Tibial artery (tissue), 1 donor: ENCODE measurements around the gene PALM.

DNA sequence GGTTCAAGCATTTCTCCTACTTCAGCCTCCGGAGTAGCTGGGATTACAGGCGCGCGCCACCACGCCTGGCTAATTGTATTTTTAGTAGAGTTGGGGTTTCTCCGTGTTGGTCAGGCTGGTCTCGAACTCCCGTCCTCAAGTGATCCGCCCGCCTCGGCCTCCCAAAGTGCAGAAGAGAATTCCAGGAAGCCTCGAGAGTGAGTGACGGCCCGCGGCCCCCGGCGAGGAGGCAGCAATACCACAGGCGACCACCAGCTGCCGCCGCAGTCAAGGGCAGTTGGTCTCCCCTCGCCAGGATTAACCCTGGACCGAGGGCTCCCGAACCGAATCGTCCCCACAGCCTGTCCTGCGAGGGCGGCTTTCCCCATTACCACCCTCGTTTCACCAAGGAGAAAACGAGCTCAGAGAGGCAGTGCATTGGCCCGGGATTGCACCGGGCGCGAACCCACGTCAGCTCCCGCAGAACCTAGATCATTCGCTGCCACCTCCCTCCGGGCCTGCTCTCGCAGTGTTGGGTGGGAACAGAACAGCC is 8.1 kb upstream of the THEG start:
- PRO-cap: no peak

DNA sequence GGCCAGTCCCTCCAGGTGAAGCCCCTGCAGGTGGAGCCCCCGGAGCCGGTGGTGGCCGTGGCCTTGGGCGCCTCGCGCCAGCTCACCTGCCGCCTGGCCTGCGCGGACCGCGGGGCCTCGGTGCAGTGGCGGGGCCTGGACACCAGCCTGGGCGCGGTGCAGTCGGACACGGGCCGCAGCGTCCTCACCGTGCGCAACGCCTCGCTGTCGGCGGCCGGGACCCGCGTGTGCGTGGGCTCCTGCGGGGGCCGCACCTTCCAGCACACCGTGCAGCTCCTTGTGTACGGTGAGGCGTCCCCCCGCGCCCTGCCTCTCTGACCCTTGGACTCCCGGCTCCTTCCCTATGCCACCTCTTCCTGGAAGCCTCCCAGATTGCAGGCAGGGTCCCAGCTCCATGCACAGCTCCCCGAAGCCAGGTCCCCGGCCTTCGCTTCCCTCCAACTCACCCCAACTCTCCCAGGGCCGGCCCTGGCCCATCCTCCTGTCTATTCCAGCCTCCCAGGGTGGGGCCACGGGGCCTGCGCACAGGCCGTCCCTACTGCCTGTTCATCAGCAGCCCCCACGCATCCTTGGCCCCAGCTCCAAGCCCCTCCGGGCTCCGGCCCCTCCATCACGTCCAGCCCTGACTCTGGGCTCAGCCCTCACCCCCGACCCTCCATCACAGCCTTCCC is 1.7 kb downstream of the MADCAM1 start:
- PRO-cap: no peak

GRCh38 chr19:530621-531647 is 626 bp upstream of the CDC34 start:
- PRO-cap: unidirectional peak, plus-strand start at chr19:531158; bidirectional peak, plus-strand start at chr19:531760, minus-strand start at chr19:531581

GRCh38 chr19:552475-552992 is 8.7 kb downstream of the GZMM start:
- PRO-cap: no peak

DNA sequence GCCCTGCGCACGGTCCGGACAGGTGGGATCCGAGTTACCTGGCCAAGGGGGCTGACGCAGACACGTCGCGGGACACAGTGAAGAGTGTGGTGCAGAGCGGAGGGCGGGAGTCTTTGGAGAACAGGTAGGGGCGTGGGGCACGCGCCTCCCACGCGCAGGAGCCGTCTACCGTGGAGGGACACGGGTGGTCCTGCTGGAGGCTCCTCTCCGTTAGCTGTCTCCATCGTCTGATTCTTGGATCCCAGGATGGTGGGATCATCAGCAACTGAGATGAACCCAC is 7.1 kb downstream of the FGF22 start:
- PRO-cap: no peak

- PRO-cap: bidirectional peak, plus-strand start at chr19:680752, minus-strand start at chr19:680377
Observed at GRCh38 chr19:680197-680691, 4.1 kb downstream of the FSTL3 start.

GRCh38 chr19:680692-681797 is 4.9 kb downstream of the FSTL3 start:
- PRO-cap: bidirectional peak, plus-strand start at chr19:680752, minus-strand start at chr19:680377

DNA sequence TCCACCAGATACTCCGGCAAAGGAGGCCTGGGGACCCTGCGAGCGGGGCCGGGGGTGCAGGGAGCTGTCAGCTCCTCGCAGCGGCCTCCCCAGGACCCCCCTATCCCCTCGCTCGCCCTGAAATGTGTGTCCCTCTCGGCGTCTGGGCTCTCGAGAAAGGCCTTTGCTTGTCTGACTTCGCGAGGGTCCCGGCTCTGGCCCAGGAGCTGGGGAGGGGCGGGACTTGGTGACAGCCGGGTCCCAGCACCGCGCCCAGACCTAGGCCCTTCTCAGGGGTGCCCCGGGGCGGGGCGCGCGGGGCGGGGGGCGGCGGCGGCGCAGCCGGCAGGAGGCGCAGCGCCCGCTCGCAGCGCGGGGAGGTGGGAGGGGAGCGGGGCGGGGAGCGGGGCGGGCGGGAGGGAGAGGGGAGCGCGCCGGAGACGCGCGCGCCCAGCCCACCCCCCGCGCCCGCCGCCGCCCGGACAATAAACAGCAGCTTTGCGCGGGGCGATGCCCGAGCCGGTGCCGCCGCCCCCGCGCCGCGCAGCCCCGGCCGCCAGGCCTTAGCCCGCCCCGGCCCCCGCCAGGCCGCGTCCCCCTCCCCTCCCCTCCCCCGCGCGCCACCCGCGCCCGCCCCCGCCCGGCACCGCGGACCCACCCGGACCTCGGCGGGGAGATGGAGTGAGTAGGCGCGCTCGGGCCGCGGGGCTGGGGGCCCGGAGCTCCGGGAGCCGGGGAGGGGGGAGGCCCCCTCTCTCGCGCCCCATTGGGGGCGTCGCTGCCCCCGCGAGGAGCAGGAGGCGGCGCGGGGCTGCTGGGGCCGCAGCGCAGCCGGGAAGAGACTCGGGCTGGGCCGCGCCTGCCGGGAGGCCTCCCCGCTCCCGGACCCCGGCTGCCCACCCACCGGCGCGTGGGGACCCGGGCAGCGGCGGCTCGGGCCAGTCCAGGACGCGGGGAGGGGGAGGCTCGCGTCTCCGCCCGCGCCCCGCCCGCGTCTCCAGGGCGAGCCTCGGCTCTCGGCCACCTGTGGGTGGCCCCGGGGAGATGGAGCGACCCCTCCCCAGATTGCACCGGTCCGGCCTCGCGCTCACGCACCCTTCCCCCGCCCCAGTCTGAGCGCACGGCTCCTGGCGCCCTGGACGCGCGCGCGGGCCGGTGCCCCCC is at the start of gene PALM:
PALM (plus strand) TSS at position 444 of the 1,143 bp plus-strand sequence.
- PRO-cap: no peak

DNA sequence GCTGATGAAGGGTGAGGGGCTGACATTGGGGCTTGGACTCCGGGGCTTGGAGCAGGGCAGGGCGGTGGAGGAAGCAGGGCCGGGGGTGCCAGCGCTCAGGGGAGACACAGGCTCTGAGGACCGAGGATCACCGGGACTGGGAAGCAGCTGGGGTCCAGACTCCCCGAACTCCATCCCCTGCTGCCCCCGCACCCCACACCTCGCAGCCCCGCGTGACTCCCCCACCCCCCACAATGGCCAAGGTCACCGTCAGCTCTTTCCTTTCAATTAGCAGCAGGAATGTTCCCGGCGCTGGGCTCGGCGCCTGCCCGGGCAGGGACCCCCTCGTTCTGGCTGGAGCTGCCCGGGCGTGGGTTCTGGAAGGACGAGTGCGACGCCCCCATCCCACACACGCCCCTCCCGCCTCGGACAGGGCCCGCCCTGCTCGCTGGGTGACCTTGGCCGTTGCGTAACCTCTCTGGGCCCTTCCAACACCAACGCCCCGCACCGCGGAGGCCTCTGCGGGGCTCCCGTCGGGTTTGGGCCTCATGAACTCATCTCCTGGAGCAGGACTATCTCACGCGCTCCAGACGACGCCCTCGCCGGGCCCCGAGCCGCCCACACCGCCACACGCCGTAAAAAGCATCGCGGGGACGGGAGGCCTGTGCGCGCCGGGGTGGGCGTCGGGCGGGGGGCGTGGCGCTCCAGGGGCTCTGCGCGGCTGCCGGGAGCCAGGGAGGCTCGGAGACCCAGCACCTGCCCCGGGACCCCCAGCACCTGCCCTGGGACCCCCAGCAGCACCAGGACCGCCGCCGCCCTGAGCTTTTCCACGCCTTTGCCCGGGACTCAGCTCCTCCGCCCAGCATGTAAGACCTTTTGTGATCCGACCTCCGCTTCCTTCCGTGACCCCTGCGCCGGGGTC is 10.3 kb downstream of the PALM start:
- PRO-cap: bidirectional peak, plus-strand start at position 568 of the sequence, minus-strand start at position 331 of the sequence

DNA sequence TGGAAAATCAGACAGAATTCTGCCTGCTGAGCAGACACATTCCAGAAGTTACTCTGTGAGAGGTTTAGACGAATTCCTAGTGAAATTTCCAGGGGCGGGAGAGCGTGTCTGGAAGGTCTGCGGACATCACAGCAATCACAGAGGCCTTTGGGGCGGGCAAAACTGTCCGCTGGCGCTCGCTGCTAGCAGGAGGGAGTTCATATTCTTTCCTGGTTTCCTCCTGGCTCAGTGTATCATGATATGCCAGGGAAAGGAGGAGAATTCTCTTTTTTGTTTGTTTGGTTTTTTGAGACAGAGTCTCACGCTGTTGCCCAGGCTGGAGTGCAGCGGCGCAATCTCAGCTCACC is 17.6 kb downstream of the MISP start:
- PRO-cap: no peak

DNA sequence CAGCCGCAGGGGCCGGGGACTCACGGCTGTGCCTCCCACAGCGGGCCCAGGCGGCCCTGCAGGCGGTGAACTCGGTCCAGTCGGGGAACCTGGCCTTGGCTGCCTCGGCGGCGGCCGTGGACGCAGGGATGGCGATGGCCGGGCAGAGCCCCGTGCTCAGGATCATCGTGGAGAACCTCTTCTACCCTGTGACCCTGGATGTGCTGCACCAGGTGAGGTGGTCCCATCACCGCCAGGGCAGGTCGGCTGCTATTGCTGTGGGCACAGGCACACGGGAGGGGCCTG is 7.2 kb downstream of the PTBP1 start:
- PRO-cap: no peak

- PRO-cap: no peak
Observed at GRCh38 chr19:867022-867765, 7.7 kb downstream of the CFD start.

- PRO-cap: no peak
Observed at GRCh38 chr19:872220-872995, 12.9 kb downstream of the CFD start.

- PRO-cap: no peak
Observed at GRCh38 chr19:907175-907796, 5.7 kb downstream of the R3HDM4 start.

GRCh38 chr19:929358-930093 is 3.7 kb downstream of the ARID3A start:
- PRO-cap: no peak

GRCh38 chr19:933243-933703 is 7.4 kb downstream of the ARID3A start:
- PRO-cap: no peak

DNA sequence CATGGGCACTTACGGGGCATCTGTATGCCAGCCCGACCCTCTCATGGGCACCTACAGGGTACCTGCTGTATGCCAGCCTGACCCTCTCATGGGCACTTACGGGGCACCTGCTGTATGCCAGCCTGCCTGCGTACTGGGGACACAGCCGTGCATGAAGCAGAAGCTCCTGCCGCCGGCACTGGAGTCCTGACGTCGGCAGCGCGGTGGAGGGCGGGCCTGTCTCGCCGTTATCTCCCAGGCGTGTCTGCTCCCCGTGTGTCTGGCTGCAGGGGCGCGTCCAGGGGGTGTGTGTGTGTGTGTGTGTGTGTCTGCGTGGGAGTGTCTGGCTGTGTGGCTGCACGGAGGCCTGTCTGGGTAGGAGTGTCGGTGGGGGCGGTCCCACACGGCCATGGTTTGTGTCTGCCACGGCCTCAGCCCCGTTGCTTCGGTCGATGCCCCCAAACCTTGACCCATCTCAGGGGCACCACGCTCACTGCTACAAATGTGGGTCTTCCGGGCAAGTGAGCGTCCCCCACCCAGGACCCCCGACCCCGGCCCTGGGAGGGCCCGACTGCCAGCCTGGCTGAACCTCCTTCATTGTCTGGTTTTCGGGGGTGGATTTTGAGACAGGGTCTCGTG is 18.3 kb downstream of the ARID3A start:
- PRO-cap: no peak

GRCh38 chr19:980406-980945 is 3.7 kb upstream of the WDR18 start:
- PRO-cap: no peak

GRCh38 chr19:1010531-1010781 is 10.2 kb downstream of the GRIN3B start:
- PRO-cap: no peak

DNA sequence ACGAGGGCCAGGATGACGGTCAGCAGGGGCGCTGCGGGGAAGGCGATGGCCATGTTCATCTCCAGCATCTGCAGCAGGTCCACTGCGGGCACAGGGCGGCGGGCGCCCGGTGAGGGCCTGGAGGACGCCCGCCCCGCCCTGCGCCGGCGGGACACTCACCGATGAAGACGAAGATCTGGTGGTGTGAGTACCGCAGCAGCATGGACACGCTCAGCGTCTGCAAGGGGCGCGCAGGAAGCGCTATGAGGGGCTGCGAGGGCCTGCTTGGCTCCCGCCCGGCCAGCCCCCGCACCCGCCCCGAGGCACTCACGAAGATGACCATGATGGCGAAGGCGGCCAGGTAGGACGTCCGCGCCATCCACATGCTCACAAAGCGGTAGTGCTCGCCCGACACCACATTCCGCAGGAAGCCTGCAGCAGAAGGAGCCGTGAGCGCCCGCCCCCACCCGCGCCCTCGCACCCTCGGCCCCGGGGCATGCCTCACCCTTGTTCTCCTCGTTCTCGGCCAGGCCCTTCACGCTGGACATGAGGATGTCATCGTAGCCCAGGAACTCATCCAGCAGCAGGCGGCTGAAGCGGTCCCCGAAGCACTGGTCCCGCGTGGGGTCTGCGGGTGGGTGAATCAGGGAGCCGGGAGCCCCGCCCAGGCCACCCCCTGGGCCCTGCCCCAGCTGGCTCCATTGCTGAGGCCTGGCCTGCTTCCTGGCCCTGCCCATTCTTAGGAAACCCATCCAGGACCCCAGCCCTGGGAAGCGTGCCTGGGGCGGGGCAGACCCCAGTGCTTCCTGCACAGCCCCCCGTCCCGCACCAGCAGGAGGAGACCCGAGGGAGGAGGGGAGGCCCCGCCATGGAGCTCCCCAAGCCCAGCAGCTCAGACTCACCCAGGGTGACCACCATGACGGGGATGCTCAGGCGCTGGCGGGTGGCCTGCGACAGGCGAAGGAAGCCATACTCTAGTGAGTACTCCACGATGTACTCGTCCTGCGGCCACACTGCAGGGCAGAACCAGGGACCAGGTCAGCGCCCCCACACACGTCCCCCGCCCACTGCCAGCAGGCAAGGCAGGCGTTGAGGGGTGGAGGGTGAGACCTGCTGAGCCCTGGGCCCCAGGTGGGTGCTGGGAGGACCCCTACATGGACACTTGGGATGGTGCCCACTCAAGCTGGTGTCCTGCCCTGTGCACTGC is 8.9 kb downstream of the TMEM259 start:
- PRO-cap: no peak